Ureter (tissue), 1 donor: Measurements from ENCODE around the gene XRCC4.

- PRO-cap = no peak
Observed at GRCh38 chr5:83055399-83056164, 21.6 kb downstream of the TMEM167A start.

- PRO-cap = bidirectional peak, plus-strand start at chr5:83077618, minus-strand start at chr5:83077424
Observed at GRCh38 chr5:83077298-83078477, at the start of gene XRCC4. XRCC4 (plus strand) TSS chr5:83077547.

GRCh38 chr5:83283871-83284262, 187.7 kb upstream of the VCAN start:
- PRO-cap = no peak

GRCh38 chr5:83463690-83464000, 7.9 kb upstream of the VCAN start:
- PRO-cap = no peak

DNA sequence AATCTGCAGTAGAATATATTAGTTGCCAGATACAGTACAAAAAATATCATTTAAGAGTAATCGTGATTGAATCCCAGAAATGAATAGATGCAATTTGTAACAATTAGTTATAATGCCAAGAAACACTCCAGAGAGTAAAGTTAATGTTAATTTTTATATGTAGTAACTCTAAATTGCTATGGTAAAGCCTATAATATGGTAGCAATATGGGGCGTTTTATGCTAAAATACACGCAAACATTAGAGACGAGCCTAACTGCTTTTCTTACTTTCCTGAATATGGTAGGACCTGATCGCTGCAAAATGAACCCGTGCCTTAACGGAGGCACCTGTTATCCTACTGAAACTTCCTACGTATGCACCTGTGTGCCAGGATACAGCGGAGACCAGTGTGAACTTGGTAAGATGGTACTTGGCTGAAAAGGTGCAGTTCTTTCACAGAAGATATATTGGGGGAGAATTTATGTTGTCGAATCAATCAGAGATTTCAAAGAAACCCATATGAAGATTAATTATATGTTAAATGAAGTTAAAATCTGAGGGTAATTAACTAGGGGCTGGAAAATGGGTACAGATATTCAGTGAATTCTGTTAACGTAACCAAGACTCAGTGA, 73.8 kb downstream of the VCAN start:
- PRO-cap = no peak

DNA sequence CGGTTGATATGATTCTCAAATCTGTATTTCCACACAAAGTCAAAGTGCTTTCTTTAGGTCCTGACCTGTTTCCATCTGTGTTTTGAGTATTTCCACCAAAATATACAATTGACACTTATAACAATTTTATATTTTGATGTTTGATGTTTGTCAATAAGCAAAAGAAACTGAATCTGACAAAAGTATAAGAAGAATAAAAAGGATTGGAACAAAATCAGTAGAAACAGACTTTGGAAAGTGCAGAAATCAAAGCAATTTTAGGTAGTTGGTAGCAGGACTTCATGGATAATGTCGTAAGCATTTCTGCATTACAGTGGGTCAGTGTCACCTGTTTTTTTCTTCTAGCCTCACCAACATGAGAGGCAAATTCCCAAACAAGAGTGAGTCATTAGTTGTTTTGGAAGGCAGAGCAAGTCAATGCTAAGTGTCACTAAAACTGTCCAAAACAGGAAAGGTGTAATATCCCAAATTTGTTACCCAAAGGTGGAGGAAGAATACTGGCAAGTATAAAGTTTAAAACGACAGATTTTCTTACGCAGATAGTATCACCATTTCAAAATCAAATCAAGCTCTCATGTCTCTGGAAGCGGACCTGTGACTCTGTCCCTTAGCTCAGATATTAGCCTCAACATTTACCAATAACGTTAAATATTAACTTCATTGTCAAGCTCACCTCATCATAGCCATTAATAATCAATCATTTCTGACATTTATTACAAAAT, 901.4 kb upstream of the COX7C start:
- PRO-cap = no peak

- PRO-cap = no peak
Observed at GRCh38 chr5:85975156-85975562, 642.6 kb upstream of the COX7C start.

DNA sequence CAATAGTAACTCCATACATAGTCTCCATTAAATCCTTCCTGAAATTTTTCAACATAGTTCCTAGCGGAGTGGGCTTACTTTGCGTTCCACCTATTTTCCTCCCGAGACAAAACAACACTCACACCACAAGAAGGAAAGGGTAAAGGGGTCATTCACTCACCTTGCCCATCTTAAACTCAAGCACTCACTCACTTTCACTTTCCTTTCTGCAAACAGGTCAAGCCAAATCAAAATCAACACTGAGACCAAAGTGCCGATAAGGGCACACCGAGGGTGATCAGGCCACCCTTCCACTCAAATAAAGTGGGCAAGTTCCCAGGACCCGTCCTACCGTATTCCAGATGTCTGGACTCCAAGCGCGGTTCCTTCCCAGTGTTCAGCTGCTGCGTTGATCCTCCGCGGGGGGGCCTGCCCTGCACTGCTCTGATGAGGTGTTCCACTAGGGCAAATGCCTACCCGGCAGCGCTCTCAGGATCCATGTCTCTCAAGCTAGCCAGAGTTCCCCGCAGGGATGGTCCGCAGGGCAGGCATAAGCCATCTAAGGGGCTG, 47.6 kb upstream of the COX7C start:
- PRO-cap = no peak

DNA sequence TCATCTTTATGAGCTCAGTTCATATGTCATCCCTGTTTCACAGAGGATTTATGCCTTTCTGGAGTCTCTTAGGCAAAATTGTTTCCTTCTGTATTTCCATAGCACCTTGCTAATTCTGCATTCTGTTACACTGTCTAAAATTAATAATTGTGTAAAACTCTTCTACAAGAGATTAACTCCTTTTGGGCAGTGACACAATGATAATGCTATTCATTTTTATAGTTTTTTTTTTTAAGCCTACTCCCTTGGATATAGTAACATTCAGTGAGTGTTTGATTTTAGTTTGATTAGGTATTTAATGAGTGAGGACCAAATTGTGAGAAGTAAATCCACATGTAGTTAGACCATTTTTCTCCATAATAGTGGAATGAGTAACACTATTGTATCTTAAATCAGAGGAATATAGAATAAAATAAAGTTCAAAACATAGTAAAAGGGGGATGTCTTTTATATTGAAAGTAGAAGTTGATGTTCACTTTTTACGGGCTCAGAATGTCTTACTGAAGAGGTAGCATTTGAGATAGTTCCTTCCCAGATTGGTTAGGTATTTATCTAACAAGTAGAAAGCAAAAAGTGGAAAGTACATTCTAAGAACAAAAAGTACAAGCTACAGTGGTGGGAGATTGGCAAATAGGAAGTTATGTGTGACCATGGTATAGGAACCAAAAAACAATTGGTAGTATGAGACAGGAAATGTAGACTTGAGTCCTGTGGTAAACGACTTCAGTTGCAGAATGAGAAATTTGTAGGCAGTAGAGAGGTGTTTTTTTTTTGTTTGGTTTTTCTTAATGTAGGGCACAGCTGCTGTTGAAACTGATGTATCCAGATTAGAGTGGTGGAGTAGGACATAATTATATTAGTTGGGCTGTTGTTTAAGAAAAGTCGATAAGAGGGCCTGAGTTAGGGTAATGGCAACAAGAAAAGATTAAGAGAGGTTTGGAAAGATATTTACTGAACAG, 72.3 kb downstream of the CCNH start:
- PRO-cap = no peak

DNA sequence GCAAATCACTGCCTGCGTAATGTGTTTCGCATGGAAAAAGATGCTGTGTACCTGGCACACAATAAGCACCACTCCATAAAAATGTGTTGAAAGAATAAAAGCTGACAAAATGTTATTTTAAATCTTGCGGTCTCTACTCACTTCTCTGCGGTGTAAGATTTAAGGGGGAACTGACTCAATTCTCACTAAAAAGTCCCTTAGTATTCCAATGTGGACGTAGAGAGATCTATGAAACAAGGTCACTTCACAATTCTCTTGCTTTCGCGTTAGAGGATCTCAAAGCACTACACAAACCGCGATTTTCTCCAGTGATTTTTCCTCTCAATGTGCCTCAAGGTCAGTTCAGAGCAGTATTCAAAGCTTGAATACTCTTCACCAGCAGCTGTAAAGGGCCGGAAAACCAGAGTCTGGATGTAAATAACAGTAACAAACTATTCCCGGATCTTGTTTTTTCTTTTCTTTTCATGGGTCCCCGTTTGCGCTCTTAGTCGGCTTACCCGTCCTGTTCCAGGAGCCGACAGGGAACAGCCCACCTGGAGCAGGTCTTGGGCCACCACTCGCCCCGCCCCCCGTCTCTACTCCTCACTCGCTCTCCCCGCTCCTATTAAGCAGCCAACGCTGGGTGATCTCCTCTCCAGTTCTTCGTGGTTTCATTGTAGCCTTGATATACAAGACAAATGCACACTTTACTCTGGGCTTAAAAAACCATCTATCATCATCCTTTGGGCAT, 128.2 kb downstream of the TMEM161B start:
- PRO-cap = no peak

- PRO-cap = bidirectional peak, plus-strand start at chr5:88141626, minus-strand start at chr5:88141322
Observed at GRCh38 chr5:88141025-88141678, 127.5 kb downstream of the TMEM161B start.

DNA sequence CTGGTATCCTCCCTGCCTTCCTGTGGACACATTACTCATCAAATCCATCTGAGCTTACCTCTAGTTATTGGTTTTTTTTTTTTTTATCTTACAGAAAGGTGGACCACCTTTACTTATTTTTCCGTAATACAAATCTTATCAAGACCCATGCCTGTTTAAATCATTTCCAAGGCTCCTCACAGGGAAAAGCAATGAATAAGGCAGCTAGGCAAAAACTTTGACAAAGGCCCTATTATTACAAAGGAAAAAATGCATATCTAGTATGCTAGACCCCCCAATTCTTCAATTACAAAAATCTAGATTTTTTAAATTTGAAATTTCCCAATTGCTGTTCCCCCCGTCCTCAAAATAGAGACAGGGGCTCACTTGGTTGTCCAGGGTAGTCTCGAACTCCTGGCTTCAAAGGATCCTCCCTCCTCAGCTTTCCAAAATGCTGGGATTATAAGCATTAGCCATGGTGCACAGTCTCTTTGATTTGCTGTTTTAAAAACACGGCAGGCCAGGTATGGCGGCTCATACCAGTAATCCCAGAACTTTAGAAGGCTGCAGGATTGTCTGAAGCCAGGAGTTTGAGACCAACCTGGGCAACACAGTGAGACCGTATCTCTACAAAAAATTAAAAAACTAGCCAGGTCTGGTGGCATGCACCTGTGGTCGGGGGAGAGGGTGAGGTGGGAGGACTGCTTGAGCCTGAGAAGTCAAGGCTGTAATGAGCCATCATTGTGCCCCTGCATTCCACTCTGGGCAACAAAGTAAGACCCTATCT, 39.0 kb downstream of the TMEM161B start:
- PRO-cap = no peak

DNA sequence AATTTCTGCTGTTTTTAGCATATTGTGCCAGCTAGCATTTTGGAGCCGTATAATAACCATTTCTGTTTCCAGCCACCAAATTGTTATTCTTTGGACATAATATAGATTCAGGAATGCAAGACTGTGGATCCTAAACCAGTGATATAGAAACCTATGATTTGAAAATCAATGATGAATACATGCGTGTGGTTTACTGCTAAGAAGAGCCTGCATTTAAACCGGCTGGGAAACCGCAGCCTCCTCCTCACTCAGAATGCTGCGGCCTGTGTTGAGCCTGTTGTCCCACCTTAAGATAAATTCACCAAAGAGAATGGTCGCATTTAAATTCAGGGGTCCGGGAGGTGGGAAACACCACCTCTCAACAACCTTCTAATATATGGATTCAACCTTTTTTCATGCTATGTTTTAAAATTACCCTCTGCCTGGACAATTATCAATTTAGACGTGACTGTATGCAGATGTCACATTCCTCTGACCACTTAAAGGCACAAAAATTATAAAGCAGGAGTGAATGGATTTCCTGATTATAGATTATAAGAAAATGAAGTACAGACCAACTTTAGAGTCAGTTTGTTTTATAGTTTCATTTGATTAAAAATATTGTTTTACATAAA, 147.9 kb downstream of the MEF2C start:
- PRO-cap = no peak

GRCh38 chr5:88785826-88786581, 97.0 kb downstream of the MEF2C start:
- PRO-cap = no peak

GRCh38 chr5:88879588-88880297, 3.2 kb downstream of the MEF2C start:
- PRO-cap = no peak

DNA sequence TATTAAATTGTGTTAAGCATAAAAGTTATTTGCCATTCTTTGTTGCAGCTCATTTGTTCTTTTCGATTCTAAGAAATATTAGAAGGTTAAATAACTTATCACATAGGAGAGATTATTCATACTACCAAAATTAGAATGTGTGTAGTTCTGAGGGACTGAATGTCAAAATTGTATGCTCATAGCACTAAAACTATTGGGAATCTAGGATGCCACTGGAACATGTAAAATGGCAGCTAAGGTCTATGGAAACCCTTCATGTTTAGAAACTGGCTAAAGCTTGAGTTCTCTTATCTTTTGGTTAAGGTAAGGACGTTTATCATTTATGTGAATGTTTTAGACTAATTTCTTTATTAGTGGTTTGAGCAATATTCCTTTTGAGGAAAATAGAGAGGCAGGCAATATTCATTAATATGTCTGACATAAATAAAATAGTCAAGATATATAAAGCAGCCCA, 21.6 kb upstream of the MEF2C start:
- PRO-cap = no peak

DNA sequence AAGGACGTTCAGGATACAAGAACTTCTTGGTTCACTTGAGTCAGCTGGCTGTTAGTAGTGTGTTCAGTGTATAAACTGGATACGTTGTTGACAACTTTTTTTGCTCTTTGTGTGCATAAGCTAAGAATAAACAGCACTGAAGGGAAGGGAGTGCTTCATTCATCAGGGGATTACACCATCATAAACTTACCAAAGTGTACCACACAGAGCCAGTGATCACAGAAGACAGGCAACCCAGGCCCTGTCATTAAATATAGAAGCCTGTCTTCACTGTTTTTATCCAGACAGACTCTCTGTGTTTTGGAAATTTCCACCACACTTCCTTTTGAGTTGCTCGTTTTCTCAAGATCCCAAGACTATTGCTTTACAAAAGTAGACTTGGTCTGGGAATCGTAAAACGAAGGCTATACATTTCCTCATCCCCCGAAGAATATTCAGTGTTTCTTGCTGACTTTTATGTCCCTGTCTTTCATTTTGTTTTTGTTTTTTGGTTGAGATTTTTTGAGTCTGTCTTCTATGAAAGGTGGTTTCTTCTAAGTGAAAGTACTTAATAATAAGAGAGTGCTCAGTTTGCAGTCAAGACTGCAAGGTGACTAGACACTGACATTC, 55.6 kb upstream of the MEF2C start:
- PRO-cap = no peak

- PRO-cap = no peak
Observed at GRCh38 chr5:89457800-89458438, 574.9 kb upstream of the MEF2C start.

- PRO-cap = no peak
Observed at GRCh38 chr5:90475065-90475285, 311 bp downstream of the POLR3G start.

- PRO-cap = no peak
Observed at GRCh38 chr5:90506136-90506754, 23.1 kb downstream of the LYSMD3 start.